Cardiac fibroblast (primary cell): ENCODE measurements around the genes ASB11, CLTRN and S100G.

DNA sequence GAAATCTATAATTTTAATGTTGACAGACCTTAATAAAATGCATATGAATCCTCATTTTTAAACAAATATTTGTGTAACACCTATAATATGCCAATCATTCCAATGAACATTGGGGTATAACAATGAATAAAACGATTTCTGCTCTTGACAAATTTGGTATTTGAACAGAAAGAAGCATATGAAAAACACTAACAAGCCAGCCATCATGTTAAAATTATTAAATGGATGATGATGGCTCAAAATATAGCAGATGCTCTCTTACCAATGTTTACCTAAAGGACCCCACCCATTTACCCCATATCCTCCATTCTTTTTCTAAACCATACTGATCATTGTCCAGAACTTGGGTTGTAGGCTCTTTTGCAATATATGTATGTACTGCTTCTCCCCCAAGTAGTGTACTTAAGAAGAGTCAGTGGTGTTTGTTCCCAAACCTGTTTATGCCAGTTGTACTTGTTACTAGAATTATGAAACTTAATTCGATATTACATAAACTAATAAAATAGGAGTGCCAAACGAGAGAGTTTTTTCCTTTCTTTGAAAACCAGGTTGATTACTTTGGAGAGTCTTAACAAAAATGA is 96.5 kb downstream of the GEMIN8 start:
- RRBS: no CpG with 5 or more reads among the region's 3 CpGs

- RRBS: no CpG with 5 or more reads among the region's 5 CpGs
Observed at GRCh38 chrX:14028407-14029124, 1.1 kb downstream of the GEMIN8 start.

- RRBS: no CpG with 5 or more reads among the region's 4 CpGs
Observed at GRCh38 chrX:14673691-14674335, 144.5 kb downstream of the GLRA2 start.

DNA sequence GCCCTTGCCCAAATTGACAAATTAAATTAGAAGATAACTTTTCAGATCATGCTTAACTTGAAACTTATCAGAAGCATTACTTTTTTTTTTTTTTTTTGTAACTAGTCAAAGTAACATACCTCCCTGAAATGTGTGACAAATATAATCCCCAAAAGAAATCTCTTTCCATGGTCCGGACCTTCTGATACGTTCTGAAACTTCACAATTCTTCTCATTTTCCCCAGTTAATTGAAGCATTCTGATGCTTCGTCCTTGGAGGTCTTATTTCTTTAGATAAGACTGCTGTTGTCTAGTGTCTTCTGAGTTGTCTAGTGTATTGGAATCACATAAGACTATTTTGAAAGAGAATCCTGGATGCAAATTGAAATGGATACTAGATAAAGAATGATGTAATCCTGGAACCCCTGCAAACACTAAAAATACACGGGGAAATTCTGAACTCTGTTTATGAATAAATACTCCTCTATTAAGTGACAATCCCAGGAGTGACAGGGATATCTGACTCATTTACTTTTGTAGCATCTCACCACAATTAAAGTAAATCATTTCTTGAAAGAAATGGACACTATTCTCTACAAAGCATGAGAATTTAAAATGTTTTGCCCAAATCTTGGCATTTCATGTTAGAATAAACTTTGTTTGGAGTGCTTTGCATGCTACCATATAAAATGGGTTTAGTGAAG is 1.0 kb downstream of the ASB11 start:
- RRBS: no CpG with 5 or more reads among the region's 4 CpGs

- RRBS: no CpG with 5 or more reads among the region's 5 CpGs
Observed at GRCh38 chrX:15315426-15315901, at the start of gene ASB11. Gene ASB11, minus strand, starts transcription at chrX:15315640.

DNA sequence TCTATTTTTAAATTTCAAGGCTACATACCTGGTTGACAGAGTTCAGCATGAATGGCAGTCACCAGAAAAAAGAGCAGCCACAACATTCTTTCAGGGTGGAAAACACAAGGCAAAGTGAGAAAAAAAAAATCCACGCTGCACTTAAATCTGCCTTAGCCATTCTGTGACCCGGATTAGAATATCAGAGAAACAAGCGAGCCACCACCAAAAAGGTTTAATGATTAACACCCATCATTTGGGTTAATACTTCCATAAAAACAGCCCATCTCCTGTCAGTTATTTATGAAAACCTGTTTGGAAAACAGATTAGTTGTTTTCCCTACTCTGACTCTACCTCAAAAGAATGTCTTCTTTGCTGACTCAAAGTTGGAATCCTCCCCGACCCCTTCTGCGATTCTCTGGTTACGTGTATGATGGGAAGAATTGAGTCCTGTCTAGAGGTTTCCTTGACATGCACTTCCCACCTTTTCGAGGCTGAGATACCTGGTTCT is at the start of gene CLTRN:
Gene CLTRN, minus strand, starts transcription at position 116 of the 491 bp plus-strand sequence.
- RRBS: no CpG with 5 or more reads among the region's 7 CpGs

DNA sequence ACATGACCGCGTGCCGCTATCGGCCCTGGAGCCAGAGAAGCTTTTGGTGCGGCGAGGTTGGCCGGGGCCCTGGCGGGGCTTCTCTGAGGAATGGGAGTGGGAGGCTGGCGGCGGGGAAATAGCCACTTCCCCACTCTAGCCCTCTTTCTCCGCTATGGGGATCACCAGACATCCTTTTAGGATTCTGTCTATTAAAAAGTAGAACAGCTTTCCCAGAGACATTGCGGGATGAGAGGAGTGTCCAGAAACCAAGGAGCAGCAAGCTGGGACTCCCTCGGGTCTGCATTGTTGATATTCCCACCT is 11.2 kb upstream of the CLTRN start:
- RRBS: no CpG with 5 or more reads among the region's 13 CpGs

DNA sequence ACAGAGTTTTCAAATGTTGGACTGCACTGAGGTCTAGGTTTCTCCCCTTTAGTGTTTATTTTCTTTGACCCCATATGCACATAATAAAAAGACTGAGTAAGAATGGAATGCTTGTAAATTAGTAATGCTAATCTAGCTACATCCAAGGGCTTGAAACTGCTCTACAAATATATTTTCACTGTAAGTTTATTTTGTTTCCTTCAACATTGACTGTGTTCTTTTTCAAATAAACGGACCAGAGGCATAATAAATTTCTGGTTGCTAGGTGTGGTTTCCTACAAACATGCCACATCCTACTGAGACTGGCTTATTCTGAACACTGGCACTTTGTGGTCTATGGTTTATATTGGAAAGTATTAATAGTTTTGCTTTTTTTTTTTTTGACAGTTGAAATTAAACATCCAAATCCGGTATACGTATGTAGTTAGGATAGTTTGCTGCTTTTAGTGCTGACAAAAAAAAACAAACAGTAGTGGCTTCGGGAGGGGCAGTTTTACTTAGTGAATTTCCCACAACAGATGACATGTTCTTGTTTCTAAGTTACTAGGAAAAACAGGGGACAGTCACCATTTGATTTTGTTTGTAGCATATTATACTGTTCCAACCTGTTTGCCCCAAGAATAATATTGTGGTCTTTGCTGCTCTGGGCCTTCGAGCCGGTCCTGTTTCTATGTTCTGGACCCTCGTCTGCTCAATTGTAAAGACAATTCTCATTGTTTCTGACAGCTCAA is 13.3 kb downstream of the CA5B start:
- RRBS: no CpG with 5 or more reads among the region's 7 CpGs

GRCh38 chrX:15816153-15816842 is 26.0 kb downstream of the ZRSR2 start:
- RRBS: no CpG with 5 or more reads among the region's 5 CpGs

DNA sequence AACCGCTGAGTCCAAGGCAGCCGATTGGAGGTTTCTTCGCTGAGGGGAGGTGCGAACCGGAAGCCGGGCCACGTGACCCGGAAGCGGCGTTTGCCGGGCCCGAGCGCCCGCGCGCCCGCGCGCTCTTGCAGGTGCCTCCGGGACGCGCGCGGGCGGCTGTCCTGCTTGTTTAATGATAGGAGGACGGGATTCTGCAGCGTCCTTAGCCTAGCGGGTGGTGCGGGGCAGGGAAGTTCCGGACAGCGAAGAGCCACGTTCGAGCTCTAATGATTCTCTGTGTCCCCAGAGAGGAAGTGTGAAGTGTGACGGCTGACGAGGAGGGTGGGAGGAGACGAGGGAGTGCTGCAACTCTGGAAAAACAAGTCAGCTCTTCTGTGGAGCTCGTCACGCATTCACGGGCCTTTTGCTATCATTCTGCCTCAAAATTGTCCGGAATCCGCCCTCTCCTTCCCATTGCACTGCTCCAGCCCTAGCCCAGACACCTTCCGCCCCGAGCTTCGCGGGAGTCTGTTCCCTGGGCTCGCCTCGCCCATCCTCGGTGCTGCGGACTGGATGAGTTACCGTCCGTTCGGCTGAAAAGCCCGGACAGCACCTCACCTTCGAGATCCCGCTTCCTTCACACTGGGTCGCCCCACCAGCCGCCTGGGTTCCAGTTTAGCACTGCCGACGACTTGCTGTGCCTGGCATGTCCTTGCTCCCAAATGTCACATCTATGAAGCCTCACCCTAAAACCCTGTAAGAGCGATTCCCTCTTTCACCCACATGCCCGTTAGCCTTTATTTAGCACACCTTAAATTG is 557 bp upstream of the AP1S2 start:
- RRBS: under 1% methylated on average over 22 of the region's 61 CpGs

- RRBS: no CpG with 5 or more reads among the region's 4 CpGs
Observed at GRCh38 chrX:16649918-16650439, at the start of gene S100G. Gene S100G, plus strand, starts transcription at chrX:16650158.

GRCh38 chrX:16726343-16726675 is 6.9 kb downstream of the SYAP1 start:
- RRBS: no CpG with 5 or more reads among the region's 4 CpGs

- RRBS: no CpG with 5 or more reads among the region's 12 CpGs
Observed at GRCh38 chrX:16737076-16737864, 17.9 kb downstream of the SYAP1 start.

GRCh38 chrX:16787240-16787823 is 1.1 kb downstream of the TXLNG start:
- RRBS: no CpG with 5 or more reads among the region's 17 CpGs

- RRBS: no CpG with 5 or more reads among the region's 6 CpGs
Observed at GRCh38 chrX:17081637-17082442, 135.4 kb downstream of the REPS2 start.

GRCh38 chrX:17377048-17377699 is 2.2 kb downstream of the NHS start:
- RRBS: 2% methylated on average over 9 of the region's 46 CpGs

- RRBS: no CpG with 5 or more reads among the region's 8 CpGs
Observed at GRCh38 chrX:17527773-17528820, 153.1 kb downstream of the NHS start.

DNA sequence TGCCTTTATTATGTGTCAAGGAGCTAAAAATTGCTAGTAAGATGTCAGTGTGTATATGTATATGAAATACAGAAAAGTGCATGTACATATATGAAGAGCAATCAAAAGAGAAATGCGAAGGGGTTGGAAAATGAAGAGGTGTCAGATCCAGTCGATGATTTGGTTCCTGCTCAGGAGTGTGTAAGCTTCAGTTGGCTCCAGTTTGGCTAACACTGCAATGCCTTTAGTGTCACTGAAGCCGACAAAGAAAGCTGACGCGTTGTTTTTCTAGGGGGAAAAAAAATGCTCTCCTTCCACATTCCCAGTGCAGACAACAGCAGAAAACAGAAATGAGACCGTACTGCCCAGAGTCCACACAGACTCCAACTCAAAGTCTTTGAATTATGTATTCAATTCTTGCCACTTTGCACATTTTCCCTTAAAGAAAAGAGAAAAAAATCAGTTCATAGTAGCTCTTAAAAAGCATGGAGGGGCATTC is 154.3 kb downstream of the NHS start:
- RRBS: no CpG with 5 or more reads among the region's 6 CpGs

DNA sequence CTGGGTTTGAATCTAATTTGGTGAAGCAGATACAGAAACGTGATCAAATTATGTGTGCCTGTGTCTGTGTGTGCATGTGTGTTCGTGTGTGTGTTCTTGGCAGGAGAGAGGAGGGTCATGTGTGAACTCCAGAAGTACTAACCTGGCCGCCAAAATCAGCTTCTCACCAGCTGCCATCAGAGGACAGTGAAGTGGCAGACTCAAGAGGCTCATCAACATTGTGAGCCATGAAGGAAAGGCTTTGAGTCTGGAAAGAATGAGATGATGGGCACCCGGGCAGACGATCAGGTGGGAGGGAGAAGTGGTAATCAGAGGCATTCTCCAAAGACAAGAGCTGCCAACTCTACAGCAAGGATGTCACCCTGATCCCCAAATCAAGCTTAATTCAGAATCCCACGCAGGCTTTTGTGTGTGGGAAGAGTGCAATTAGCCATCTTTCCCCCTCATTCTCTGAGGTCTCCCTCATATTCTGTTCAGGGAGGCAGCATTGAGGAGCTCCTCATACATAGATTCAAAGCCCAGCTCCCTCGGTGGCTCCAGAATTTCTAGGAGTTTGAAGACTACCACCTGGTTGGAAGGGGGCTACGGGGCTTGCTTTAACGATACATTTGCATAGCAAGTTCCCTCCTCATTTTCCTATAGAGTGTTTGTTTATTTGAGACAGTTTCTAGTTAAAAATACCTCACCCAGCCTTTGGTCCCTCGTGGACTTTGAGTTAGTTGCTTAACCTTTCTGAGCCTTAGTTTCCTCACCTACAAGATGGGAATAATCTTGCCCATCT is 4.1 kb downstream of the RAI2 start:
- RRBS: no CpG with 5 or more reads among the region's 10 CpGs

GRCh38 chrX:17859195-17860040 is 1.7 kb downstream of the RAI2 start:
- RRBS: 0% methylated on average over 4 of the region's 27 CpGs